ENCODE measurements around a stretch of chr2.

- PRO-cap = no peak
CAGE:
- cytosol, long polyA plus RNA = no peak
- long polyA plus RNA = no peak
- nucleus, long polyA plus RNA = no peak
Observed at GRCh38 chr2:233145608-233146696, 85.8 kb downstream of the INPP5D start.

- PRO-cap = no peak
CAGE:
- cytosol, long polyA plus RNA = no peak
- long polyA plus RNA = no peak
- nucleus, long polyA plus RNA = no peak
Observed at GRCh38 chr2:233267460-233268212, 16.2 kb downstream of the ATG16L1 start.

DNA sequence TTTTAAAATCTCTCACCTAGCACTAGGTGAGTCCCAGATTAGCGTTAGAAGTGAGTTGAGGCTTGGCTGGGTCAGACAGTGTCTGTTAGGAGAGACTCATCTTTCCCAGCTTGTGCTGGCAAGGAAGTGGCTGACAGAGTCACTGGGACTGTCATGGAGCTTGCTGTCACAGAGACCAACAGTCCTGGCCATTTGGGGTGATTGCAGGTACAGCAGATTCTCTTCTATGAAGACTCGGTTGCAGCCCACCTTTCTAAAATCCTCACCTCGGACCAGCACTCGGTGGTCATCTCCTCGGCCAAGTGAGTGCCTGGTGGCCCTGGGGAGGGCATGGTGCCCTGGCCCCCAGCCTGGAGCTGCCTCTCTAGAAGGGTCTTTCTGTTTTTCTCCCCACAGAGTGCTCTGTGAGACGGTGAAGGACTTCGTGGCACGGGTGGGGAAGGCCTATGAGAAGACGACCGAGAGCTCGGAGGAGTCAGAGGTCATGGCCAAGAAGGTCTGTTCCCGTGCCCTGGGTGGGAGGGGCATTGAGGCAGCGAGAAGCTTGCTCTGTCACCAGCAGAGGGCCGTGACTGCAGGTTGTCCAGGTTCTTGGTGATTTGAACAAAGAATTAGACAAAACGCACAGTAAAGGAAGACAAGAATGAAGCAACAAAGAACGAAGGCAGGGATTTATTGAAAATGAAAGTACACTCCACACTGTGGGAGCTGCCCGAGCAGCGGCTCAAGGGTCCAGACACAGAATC lies 93.8 kb downstream of the DGKD start:
- PRO-cap = no peak
CAGE:
- cytosol, long polyA plus RNA = no peak
- long polyA plus RNA = no peak
- nucleus, long polyA plus RNA = no peak

GRCh38 chr2:233451574-233452048 lies 97.3 kb downstream of the DGKD start:
- PRO-cap = no peak
CAGE:
- cytosol, long polyA plus RNA = no peak
- long polyA plus RNA = no peak
- nucleus, long polyA plus RNA = no peak

- PRO-cap = no peak
CAGE:
- cytosol, long polyA plus RNA = no peak
- long polyA plus RNA = no peak
- nucleus, long polyA plus RNA = no peak
Observed at GRCh38 chr2:233511621-233512086, 54.9 kb downstream of the USP40 start.

GRCh38 chr2:233513925-233514279 lies 52.7 kb downstream of the USP40 start:
- PRO-cap = no peak
CAGE:
- cytosol, long polyA plus RNA = no peak
- long polyA plus RNA = no peak
- nucleus, long polyA plus RNA = no peak

DNA sequence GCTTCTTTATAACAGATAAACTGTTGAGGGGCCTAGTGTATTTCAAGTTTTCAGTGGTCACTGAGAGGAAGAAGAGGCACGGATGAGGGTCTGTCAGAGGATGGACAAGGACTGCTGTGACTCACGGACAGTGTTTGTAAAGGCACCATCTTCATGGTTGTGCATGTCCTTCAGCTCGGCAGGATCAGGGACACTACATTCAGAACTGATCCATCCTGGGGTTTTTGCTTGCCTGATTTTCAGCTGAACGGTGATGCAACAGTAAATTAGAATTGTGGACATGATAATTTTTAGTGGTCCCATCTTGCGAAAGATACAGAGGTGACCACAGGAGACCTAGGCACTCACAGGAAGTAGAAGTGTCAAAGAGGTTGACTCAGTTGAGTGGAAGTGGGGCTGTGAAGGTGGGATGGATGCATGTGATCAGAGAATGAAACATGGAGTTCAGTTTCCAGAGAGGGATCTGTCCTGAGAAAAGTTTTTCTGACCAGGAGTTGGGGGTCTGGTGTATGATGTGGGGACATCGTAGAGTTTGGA lies 1.3 kb downstream of the UGT1A4 start:
- PRO-cap = no peak
CAGE:
- cytosol, long polyA plus RNA = no peak
- long polyA plus RNA = no peak
- nucleus, long polyA plus RNA = no peak

- PRO-cap = no peak
CAGE:
- cytosol, long polyA plus RNA = no peak
- long polyA plus RNA = no peak
- nucleus, long polyA plus RNA = no peak
Observed at GRCh38 chr2:233767650-233768508, 7.8 kb downstream of the UGT1A1 start.

GRCh38 chr2:234289144-234289409 lies 207.8 kb downstream of the ARL4C start:
- PRO-cap = no peak
CAGE:
- cytosol, long polyA plus RNA = no peak
- long polyA plus RNA = no peak
- nucleus, long polyA plus RNA = no peak

DNA sequence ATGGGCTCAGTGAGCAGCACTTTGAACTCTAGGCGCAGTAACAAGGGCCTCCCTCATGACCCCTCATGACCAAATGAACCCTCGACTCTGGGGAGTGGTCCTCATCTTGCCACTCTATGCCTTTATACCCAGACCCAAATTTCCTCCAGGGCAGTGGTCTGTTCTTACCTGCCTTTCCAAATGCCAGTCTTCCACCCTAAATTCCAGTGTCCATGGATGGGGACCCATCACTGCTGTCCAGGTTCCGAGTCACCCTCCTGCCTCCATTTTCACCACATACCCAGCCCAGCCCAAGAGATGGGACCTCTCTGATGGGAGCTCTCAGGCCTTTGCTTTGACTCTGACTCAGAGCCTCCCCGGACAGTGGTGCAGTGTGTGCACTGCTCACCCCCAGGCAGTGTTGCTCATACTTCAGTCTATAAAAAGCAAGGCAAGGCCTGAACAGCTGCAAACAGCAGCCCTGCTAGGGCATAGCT lies 207.3 kb downstream of the ARL4C start:
- PRO-cap = no peak
CAGE:
- cytosol, long polyA plus RNA = no peak
- long polyA plus RNA = no peak
- nucleus, long polyA plus RNA = no peak

DNA sequence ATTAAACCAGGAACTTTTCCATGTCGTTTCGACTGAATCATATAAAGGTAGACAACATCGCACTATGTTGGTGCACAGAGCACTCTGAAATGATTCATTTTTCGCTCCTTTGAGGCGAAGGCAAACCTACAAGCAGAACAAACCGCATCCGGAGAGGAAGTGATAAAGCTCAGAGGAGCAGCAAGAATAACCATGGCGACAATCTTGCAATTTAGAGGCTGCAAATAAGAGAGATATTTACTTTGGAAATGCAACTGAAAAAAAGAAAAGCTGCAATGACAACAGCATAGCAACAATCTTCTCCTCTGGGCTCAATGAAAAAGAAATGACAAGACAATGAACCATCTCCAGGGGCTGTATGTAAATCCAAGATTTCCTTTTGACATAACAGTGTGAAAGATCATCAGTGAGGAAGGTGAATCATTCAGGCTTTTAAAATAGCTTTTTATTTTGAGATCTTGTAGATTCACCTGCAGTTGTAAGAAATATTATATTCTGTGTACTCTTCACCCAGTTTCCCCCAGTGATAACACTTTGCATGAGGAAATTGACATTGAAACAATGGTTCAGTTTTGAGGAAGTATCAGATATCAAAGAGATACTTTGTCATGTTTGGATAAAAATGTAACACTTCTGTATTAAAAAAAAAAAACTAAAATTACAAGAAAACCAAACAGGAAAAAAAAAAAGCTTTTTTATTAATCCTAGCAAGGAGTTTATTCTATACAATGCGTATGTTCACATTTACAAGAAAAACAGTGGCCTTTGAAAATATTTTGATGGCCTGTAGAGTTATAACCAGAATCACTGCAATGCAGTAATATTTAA lies 204.2 kb downstream of the ARL4C start:
- PRO-cap = no peak
CAGE:
- cytosol, long polyA plus RNA = no peak
- long polyA plus RNA = no peak
- nucleus, long polyA plus RNA = no peak

DNA sequence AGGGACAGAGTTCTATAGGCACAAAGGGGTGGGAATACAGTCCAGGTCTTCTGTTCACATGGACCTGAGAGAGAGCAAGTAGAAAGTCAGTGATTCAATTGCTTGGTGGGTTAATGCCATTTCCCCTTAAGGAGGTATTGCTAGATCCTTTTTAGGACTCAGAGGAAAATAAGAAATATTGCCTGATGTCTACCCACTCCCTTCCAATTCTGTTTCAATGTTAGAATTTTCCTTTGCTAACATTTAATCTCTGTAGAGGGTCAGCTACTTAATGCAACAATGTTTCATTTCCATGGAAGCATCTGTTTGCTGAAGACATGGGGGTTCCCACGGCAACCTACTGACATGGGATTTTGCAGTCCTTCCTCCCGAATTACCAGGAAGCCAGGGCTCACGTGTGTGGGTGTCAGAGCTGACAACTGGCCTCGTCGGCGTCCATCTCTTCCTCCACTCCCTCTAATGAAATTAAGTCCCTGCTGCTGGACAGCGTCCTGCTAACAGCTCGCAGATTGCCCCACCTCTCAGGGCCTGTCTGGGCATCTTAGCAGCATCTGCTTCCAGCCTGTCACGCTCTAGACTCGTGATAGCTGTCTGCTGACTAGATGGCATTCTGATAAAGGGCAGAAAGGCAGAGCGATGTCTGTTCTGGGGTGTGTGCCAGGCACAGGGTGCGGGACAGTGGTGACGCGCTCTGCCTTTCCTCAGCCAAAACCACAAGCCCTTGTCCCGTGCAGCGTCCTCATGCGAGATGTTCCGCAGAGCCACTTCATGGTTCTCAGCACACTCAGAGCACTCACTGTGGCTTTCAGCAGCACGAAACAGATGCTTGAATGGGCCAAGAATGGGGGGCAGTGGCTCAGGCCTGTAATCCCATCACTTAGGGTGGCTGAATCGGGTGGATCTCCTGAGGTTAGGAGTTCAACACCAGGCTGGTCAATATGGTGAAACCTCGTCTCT lies 161.2 kb downstream of the ARL4C start:
- PRO-cap = no peak
CAGE:
- cytosol, long polyA plus RNA = no peak
- long polyA plus RNA = no peak
- nucleus, long polyA plus RNA = no peak

GRCh38 chr2:234366846-234367464 lies 129.9 kb downstream of the ARL4C start:
- PRO-cap = no peak
CAGE:
- cytosol, long polyA plus RNA = no peak
- long polyA plus RNA = no peak
- nucleus, long polyA plus RNA = no peak

- PRO-cap = no peak
CAGE:
- cytosol, long polyA plus RNA = no peak
- long polyA plus RNA = no peak
- nucleus, long polyA plus RNA = no peak
Observed at GRCh38 chr2:234425831-234426578, 70.9 kb downstream of the ARL4C start.

DNA sequence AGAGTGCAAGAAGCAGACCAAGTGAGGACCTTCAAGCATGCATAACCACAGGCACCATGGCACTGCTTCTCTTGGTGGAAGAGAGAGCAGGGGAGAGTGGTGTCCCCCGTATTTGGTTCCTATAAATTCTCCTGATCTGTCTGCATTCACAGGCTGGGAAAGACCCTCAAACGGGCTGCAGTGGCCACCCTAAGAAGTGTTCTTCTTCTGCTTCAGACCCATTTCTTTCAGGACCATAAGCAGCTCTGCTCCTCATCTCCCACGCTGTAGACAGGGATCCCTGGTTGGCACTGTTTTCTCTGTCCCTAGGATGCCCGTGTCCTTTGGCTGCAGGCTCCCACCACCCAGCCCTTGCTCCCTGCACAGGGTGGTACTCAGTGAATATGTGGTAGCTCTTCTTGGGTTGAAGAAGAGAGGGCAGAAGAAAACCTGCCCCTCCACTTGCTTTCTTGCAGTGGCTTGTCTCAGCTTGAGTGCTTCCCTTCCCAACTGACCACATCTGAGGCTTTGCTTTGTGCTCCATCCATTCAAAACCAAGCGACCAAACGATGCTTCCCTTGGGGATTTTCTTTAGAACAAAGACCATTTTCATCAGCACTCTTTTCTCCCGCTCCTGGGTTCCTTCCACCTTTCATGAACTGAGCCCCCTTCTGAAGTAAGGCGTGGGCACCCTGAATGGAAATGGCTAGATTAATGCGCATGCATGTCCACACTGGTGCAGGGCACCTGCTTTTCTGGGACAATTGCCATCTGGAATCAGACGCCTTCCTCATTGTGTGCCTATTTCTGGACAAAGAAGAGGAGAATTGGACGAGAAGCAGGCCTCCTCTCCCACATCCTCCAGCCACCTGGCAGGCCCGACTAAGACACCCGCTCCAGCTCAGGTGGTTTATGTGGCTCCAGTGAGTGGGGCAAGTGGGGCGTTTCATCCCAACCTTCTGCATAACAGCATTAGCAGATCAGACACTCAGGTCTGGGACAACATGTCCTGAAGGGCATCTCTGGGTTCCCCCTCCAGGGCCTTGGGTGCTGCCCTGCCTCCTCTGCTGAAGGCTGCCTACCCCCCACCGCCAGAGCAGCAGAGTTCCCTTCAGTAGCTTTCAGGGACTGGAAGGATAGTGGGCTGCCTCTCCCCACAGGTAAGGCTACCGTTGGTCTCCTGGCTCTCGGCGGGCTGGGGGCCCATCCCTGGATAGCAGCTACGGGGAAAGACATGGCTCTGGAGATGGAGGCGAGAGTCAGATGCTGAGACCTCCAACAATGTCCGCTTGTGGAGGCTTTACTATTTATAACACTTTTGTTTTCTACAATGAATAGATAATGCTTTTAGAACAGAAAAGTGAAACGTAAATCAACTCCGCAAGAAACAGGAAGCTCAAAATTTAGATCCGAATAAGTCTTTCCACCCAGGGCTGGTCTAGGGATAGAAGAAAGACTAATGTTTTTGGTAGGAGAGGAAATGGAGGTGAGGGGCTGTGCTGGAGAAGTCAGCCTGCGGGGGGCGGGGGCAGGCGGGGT lies 58.9 kb downstream of the ARL4C start:
- PRO-cap = no peak
CAGE:
- cytosol, long polyA plus RNA = no peak
- long polyA plus RNA = no peak
- nucleus, long polyA plus RNA = no peak

- PRO-cap = no peak
CAGE:
- cytosol, long polyA plus RNA = no peak
- long polyA plus RNA = no peak
- nucleus, long polyA plus RNA = no peak
Observed at GRCh38 chr2:234444580-234445488, 52.0 kb downstream of the ARL4C start.

GRCh38 chr2:234489823-234491308 lies 6.5 kb downstream of the ARL4C start:
- PRO-cap = no peak
CAGE:
- cytosol, long polyA plus RNA = no peak
- long polyA plus RNA = no peak
- nucleus, long polyA plus RNA = no peak

- PRO-cap = no peak
CAGE:
- cytosol, long polyA plus RNA = no peak
- long polyA plus RNA = no peak
- nucleus, long polyA plus RNA = no peak
Observed at GRCh38 chr2:234494181-234494562, 2.7 kb downstream of the ARL4C start.

GRCh38 chr2:234536384-234536604 lies 39.4 kb upstream of the ARL4C start:
- PRO-cap = no peak
CAGE:
- cytosol, long polyA plus RNA = no peak
- long polyA plus RNA = no peak
- nucleus, long polyA plus RNA = no peak

DNA sequence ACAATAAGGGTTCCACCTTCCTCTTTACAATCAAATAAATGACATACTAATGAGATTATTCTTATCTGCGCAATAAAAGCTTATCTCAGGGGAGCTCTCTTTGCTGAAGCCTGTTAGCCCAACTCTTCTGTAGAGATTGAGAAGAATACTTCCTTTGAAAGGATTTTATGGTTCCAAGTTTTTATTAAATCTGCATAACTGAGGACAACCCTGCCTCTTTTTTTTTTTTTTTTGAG lies 4.4 kb downstream of the SH3BP4 start:
- PRO-cap = no peak
CAGE:
- cytosol, long polyA plus RNA = no peak
- long polyA plus RNA = no peak
- nucleus, long polyA plus RNA = no peak

Measured in A549 (cell line).